Epithelial cell of esophagus (primary cell): ENCODE measurements around the genes ARSB, DMGDH and ANKRD34B.

- RRBS: no CpG with 5 or more reads among the region's 4 CpGs
These were observed 21.0 kb downstream of the LHFPL2 start for GRCh38 chr5:78627529-78628015.

DNA sequence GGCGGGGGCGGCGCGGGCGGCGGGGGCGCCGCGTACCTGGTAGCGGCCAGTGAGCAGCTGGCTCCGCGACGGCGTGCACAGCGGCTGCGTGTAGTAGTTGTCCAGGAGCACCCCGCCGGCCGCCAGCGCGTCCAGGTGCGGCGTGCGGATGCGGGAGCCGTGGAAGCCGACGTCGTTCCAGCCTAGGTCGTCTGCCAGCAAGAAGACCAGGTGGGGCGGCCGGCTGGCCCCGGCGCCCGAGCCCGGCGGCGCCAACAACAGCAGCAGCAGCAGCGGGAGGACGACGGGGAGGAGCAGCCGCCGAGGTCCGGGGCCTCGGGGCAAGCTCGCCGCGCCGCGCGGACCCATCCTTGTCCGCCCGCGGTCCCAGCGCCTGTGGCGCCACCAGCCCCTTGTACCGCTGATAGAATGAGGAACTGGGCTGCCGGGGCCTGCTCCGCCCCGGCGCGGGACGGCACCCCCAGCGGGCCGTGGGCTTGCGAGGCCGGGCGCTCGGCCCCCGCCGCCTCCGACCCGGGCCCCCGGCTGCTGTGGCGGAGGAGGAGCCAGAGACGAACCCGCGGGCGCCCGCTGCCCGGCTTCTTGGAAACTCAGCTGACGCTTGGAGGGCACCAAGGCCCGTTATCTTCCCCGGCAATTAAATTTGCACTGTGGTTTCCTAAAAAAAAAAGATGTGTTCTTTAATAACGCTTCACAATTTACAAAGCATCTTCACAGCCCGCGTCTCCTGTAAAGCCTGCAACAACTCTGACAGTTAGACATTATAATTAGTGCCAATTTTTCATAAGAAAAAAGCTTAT lies at the start of gene ARSB:
Gene ARSB (minus strand): TSS at position 410 of the 800 bp plus-strand sequence.
- RRBS: 3% methylated on average over 28 of the region's 87 CpGs

- RRBS: no CpG with 5 or more reads among the region's 12 CpGs
These were observed 38.4 kb downstream of the DMGDH start for GRCh38 chr5:79030868-79031586.

- RRBS: 3% methylated on average over 29 of the region's 45 CpGs
These were observed at the start of gene DMGDH for GRCh38 chr5:79069381-79069803. DMGDH (minus strand) TSS chr5:79069674.

GRCh38 chr5:79069804-79070622 lies 446 bp downstream of the BHMT2 start:
- RRBS: 20% methylated on average over 14 of the region's 46 CpGs

GRCh38 chr5:79112223-79113437 lies 1.0 kb downstream of the BHMT start:
- RRBS: 2% methylated on average over 11 of the region's 40 CpGs

GRCh38 chr5:79279348-79279882 lies 43.5 kb downstream of the JMY start:
- RRBS: no CpG with 5 or more reads among the region's 4 CpGs

GRCh38 chr5:79300518-79301084 lies 64.7 kb downstream of the JMY start:
- RRBS: no CpG with 5 or more reads among the region's 7 CpGs

DNA sequence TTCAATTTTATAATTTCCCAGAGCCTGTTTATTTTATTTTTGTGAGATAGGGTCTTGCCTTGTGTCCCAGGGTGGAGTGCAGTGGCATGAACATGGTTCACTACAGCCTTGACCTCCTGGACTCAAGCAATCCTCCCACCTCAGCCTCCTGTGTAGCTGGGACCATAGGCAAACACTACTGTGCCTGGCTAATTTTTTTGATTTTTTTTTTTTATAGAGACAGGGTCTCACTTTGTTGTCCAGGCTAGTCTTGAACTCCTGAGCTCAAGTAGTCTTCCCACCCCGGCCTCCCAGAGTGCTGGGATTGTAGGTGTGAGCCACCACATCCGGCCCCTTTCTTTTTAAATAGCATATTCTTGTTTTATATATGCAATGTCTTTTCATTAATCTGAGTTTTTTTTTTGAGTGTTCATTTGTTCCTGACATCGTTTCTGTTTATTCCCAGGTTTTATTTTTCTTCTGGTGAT lies 6.0 kb downstream of the TENT2 start:
- RRBS: no CpG with 5 or more reads among the region's 3 CpGs

DNA sequence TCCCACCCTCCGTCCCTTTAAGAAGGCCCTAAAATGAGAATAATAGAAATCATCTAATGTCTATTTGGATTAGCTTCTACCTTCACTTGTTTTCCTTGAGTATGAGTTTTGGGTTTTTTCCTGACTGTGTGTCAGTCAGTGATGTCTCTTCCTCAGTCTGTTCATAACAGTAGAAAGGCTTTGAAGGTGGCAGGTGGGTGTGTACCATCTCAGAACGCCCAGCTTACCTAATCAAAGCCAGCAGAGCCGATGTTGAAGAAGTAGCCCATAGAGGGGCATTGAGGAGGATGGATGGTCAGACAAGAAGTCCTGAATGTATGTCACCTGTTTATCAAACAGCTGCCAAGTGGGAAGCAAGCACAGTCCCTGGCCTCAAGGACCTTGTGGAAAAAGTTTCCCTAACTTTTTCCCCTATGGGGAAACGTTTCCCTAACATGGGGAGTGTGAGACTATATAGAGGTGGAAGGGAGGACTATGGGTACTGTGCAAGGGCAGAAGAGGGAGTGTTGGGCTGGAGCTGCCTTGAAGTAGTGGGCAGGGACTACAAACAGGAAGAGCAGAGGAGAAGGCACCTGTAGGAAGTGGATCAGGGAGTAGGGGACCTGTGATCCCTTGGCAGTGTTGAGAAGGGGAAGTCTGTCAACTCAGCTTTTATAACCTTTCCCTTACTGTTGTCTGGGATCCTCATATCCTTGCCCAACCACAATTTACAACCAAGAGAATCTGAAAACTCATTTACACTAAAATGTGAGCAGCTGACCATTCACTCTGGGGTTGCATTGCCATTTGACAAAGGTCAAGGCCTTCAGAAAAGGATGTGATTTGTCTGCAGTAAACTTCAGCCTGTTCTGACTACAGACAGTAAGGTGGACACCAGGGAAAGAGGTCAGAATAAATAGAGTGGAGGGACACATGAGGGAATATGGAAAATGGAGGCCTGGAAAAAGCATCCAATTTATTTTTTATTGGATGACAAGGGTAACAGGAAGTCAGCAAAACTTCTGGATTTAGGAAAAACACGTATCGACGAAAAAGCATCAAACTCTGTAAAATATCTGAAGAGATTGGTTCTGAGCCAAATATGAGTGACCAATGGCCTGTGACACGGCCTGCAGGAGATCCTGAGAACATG lies 1.4 kb downstream of the CMYA5 start:
- RRBS: no CpG with 5 or more reads among the region's 8 CpGs

GRCh38 chr5:79697144-79697794 lies 7.6 kb downstream of the CMYA5 start:
- RRBS: no CpG with 5 or more reads among the region's 3 CpGs

DNA sequence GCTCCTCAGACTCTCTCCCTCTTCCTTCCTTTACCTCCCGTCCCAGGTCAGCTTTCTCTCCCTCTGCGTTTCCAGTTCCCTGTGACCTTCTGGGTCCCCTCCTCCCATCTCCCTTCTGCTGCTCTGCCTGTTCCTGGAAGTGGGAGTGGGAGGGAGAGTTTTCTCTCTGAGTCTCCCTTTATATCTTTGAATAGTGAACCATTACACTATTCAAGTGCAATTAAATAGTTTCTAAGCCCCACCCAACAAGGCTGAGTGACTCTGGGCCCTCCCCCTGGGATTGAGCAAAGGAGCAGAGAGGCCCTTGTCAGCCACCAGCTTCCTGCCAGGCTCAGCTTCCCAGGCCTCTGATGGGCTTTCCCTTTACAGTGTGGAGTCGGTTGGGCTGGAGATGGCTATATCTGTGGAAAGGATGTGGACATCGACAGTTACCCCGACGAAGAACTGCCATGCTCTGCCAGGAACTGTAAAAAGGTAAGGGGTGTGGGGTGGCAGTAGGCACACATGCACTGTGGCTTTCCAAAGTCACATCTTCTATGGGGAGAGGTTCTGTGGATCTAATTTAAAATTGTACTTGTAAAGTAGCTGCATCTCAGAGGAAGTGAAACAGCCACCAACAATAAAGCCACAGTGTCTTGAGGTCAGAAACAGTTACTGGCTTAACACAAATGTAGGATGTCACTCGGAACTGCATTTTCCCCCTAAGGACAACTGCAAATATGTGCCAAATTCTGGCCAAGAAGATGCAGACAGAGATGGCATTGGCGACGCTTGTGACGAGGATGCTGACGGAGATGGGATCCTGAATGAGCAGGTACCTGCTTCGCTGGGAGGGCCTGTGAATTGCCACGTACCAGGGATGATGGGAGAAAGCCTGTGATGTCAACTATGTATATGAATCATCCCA lies 35.0 kb downstream of the THBS4 start:
- RRBS: no CpG with 5 or more reads among the region's 13 CpGs

DNA sequence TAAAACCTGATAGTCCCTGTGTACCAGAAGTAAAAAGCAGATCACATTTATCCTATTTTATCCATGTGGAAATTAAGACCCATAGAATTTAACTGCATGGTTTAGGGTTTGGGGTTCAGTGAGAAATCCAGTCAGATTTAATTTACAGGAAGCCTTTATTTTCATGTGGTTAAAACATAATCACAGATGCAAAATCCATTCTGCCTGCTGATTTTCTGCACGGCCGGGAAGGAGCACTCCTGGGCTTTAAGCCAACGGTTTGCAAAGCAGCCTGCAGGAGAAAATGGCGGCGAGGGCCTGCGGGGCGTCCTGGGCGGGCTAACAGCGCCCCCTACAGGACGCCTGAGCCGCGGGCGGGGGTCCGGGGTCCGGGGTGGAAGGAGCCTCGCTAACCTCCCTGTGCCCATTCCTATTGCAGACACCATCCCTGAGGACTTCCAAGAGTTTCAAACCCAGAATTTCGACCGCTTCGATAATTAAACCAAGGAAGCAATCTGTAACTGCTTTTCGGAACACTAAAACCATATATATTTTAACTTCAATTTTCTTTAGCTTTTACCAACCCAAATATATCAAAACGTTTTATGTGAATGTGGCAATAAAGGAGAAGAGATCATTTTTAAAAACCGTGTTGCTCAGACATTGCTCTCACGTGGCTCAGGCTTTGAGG lies 47.6 kb downstream of the THBS4 start:
- RRBS: no CpG with 5 or more reads among the region's 23 CpGs

DNA sequence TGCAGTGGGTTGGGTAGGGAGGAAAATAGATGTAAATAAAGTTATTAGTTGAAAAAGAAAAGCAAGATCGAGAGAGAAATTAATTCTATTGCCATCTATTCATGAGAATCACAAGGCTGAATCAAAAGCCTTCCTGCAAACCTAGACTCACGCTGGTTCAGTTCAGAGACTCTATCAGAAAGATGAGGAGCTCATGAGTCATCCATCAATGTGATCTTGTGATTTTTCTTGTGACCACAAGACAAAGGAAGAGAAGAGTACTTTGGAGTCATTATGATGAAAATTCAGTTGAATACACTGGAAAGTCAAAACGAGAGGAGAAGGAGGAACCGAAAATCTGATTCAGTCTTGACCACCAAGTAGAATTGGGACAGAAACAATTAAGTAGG lies 90.7 kb downstream of the THBS4 start:
- RRBS: no CpG with 5 or more reads among the region's 4 CpGs

- RRBS: 58% methylated on average over 3 of the region's 9 CpGs
These were observed 66.7 kb downstream of the SERINC5 start for GRCh38 chr5:80189124-80189640.

DNA sequence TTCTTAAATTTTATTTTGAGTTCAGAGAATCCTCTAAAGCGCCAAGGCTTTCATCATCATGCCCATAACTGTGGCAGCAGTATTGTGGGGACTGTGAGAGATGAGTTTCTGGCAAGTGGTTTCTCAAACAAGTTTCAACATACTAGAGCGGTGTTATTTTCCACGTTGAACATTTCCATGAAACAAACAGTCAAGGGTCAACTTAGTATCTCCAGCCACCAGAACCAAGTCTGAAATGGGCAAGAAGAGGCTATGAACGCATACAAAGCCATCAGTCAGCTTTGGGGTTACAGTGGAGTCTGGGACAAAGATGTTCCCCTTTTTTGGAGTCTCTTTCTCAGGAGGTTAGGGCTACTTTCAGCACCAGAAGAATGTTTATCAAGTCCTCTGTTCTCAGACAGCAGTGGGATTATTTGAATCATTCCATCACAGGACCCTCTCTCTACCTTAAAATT lies 40.3 kb downstream of the SERINC5 start:
- RRBS: no CpG with 5 or more reads among the region's 4 CpGs

GRCh38 chr5:80570037-80570956 lies at the start of gene ANKRD34B:
ANKRD34B (minus strand) TSS chr5:80570280.
- RRBS: 1% methylated on average over 18 of the region's 71 CpGs

DNA sequence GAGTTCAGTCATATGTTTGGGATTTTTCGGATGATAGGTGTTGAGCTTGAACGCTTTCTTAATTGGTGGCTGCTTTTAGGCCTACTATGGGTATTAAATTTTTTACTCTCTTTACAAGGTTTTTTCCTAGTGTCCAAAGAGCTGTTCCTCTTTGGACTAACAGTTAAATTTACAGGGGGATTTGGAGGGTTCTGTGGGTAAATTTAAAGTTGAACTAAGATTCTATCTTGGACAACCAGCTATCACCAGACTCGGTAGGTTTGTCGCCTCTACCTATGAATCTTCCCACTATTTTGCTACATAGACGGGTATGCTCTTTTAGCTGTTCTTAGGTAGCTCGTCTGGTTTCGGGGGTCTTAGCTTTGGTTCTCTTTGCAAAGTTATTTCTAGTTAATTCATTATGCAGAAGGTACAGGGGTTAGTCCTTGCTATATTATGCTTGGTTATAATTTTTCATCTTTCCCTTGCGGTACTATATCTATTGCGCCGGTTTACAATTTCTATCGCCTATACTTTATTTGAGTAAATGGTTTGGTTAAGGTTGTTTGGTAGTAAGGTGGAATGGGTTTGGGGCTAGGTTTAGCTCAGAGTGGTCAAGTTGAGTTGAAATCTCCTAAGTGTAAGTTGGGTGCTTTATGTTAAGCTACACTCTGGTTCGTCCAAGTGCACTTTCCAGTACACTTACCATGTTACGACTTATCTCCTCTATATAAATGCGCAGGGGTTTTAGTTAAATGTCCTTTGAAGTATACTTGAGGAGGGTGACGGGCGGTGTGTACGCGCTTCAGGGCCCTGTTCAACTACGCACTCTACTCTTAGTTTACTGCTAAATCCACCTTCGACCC lies 3.8 kb upstream of the MSH3 start:
- RRBS: no CpG with 5 or more reads among the region's 20 CpGs

DNA sequence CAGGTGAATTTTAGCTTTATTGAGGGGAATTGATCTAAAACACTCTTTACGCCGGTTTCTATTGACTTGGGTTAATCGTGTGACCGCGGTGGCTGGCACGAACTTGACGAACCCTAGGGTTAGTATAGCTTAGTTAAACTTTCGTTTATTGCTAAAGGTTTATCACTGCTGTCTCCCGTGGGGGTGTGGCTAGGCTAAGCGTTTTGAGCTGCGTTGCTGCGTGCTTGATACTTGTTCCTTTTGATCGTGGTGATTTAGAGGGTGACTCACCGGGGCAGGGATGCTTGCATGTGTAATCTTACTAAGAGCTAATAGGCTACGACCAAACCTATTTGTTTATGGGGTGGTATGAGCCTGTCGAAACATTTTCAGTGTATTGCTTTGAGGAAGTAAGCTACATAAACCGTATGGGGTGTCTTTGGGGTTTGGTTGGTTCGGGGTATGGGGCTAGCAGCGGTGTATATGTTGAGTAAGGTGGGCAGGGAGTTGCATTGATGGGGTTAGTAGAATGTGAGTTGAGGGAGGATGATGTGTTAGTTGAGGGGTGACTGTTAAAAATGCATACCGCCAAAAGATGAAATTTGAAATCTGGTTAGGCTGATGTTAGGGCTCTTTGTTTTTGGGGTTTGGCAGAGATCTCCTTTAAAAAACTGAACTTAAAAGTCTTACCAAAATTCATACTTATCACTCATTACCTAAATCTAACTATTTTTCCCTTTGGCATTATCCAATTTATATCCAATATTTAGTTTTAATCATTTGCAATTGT lies 2.5 kb upstream of the MSH3 start:
- RRBS: no CpG with 5 or more reads among the region's 20 CpGs